Brain (tissue), 1 donor: ENCODE measurements around a stretch of chr5.

DNA sequence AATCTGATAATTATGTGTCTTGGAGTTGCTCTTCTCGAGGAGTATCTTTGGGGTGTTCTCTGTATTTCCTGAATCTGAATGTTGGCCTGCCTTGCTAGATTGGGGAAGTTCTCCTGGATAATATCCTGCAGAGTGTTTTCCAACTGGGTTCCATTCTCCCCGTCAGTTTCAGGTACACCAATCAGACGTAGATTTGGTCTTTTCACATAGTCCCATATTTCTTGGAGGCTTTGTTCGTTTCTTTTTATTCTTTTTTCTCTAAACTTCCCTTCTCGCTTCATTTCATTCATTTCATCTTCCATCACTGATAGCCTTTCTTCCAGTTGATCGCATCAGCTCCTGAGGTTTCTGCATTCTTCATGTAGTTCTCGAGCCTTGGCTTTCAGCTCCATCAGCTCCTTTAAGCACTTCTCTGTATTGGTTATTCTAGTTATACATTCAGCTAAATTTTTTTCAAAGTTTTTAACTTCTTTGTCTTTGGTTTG, 114.9 kb upstream of the POU5F2 start:
- RRBS, result no CpG with 5 or more reads among the region's 7 CpGs

DNA sequence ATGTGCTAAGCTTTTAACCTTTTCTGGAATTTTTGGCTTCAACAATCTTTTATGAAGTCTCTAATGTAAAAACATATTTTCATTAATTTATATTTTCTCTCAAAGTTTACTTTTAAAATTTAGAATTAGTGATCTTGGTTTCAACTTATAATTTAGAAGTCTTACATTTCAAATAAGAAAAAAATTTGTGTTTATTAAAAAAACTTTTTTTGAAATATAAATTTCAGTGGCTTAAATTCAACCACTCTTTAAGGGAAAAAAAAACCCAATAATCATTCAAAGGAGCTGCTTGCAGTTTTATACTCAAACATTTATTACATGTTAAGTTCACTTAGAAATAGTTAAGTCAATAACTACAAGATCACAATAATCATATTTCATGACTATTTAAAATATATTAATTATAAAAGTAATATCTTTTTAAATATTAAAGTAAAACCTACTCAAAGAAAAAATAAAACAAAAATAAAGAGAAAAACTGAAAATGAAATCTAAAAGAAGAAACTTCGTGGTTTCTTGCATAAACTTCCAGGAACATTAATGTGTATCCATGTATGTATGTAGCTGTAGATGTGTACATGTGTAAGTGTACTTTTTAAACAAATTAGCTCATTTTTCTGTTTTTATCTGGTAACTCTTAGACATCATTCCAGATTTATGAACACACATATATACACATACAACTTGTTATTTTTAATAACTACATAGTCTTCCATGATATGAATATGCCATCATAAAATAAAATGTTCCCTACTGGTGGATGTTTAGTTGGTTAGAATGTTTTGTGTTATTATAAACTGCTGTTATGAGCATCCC, 169.0 kb downstream of the FAM172A start:
- RRBS, result no CpG with 5 or more reads among the region's 1 CpG

GRCh38 chr5:94471505-94471889, 146.9 kb downstream of the KIAA0825 start:
- RRBS, result no CpG with 5 or more reads among the region's 3 CpGs

DNA sequence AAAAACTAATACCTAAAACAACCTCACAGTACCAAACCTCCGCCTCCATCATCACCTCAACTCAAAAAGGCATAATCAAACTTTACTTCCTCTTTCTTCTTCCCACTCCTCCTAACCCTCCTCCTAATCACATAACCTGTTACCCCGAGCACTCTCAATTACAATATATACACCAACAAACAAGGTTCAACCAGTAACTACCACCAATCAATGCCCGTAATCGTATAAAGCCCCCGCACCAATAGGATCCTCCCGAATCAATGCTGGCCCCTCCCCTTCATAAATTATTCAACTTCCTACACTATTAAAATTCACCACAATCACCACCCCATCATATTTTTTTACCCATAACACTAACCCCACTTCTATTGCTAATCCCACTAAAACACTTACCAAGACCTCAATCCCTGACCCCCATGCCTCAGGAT, 49.6 kb downstream of the KIAA0825 start:
- RRBS, result no CpG with 5 or more reads among the region's 6 CpGs

DNA sequence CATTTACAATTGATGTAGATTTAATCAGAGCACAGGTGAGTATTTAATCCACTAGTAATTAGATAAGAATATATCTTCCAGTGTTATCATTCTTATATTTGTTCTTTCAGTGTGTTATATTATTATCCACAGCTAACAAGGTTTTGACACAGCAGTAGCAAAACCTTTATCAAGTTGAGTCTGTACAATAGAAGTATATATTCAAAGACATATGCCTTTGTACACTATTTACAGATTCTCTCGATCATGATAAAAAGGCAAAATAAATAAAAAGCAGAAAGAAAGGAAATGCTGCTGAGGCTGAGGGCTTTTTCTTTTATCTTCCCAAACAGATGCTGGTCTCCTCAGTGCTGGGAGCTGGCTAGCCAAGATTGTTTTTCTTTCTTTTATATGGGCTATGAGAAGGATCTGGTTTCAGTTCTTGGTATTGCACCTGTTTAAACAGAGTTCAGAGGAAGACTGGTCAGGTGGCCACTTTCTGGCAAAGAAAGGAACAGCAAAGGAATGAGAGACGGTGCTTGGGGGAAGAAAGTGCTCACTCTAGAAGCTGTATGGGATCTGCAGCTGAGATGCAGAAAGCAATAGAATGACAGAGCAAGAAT, 88.8 kb downstream of the SLF1 start:
- RRBS, result no CpG with 5 or more reads among the region's 2 CpGs

- RRBS, result no CpG with 5 or more reads among the region's 1 CpG
Measured at GRCh38 chr5:95392713-95393140, 1.6 kb downstream of the FAM81B start.

GRCh38 chr5:95669489-95670185, 13.2 kb downstream of the SPATA9 start:
- RRBS, result 39% methylated on average over 2 of the region's 9 CpGs

- RRBS, result no CpG with 5 or more reads among the region's 3 CpGs
Measured at GRCh38 chr5:95723416-95724023, 7.6 kb upstream of the RHOBTB3 start.

DNA sequence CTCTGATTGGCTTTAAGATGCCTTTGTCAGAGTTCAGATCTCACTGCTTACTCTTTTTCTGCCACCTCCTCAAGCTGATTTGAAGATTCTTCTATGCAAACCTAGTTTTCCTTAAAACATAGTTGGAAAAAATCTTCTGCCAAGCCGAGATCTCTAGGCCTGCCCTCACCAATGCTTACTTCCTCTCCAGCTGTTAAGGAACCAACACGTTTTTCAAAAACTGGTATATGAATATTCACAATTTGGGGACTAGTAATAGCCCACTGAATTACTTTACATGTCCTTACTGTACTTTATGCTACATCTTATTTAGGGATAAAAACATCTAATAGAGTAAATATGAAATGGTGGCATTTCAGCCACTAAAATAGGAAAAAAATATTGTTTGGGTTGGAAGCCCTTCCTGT, 4.0 kb upstream of the RHOBTB3 start:
- RRBS, result no CpG with 5 or more reads among the region's 2 CpGs

DNA sequence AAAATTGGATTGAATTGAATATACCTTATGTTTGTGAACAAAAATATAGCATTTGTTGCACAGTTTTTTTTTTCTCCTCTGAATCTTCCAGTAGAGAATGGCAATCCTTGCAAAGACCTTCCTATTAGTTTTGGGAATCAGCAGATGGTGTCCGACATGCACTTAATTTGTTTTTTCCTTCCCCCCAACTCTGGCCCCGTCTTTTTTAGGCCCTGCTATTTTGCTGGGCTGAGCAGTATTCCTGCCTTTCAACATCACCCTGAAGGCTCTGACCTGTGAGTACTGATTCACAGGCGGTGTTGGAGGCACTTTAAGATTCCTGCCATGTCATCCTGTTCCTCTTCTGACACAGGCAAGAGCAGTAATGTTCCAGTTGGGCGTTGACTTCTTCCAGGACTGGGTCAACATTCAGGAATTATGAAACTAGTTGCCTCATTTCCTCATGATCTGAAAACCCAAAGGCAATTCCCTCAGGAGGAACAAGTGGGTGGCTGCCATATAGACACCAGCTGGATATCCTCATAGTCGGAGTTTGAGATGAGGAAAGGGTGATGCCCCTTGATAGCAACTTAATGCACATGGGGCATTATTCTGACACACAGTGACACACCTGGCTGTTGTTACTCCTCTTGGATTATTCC, 19.3 kb upstream of the GLRX start:
- RRBS, result no CpG with 5 or more reads among the region's 5 CpGs

GRCh38 chr5:95852608-95853276, 30.2 kb upstream of the GLRX start:
- RRBS, result no CpG with 5 or more reads among the region's 4 CpGs

DNA sequence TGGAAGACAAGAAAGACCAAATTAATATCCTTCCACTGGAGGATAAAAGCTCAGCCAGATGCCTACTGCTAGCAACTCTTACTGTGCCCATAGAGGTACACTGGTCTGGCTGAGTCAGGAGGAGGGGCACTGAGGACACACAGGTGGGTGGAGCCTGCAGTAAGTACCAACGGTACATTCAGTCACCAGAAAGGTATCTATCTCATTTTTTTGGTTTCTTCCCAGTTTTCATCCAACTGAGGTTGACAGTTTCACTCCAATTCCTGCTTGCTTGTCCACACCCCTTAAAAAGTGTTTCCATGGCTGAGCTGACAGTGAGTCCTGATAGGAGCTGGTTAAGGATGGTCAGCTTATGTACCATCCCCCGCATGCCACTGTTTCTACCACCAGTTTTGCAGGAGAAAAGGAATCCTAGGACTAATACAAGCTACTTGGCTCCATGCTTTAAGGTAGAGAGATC, 3.3 kb downstream of the ELL2 start:
- RRBS, result no CpG with 5 or more reads among the region's 2 CpGs

GRCh38 chr5:96049846-96050343, 88.2 kb upstream of the ELL2 start:
- RRBS, result no CpG with 5 or more reads among the region's 2 CpGs

- RRBS, result no CpG with 5 or more reads among the region's 1 CpG
Measured at GRCh38 chr5:96110380-96110955, 148.8 kb upstream of the ELL2 start.

- RRBS, result no CpG with 5 or more reads among the region's 7 CpGs
Measured at GRCh38 chr5:96177047-96177852, 215.6 kb upstream of the ELL2 start.

DNA sequence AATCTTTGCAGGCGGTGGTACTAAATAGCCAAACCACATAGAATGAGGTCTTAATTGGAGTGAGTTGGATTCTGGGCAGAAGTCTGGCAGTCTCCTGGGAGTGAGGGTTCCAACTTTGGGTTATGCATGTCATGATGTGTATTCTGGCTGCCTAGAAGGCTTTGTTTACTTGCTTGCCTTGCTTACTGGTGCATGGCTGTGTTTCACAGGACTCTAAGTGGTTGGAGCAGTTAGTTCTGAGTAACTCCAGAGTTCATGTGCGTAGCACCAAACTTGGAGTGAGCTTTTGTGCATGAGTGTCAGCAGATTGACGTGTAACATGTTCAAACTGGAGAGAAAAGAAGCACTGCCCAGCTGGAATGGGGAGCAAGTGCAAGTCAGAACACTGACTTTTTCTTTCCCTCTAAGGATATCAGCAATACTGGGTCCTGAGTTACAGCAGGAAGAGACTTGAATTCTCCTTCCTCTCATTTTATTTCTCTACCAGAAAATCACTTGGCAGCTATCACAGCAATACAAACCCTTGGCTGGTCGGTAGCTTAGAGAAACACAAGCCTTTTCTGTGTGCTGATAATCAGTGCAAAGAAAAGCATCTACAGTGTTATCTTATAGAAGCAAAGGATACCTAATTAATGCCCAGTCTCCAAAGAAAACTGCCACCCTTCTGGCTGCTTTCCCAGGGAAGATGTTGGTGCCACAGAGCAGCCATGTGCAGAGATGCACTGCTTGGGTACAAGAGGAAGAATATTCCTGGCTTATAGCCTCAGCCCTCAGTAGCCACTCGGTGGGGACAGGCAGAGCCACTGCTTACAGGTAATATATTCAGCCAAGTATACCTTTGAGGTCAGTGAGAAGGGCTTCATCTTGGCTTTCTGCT, 185.6 kb downstream of the PCSK1 start:
- RRBS, result no CpG with 5 or more reads among the region's 5 CpGs

GRCh38 chr5:96627538-96628019, 34.6 kb upstream of the CAST start:
- RRBS, result no CpG with 5 or more reads among the region's 4 CpGs

GRCh38 chr5:96774907-96776004, 32.5 kb downstream of the ERAP1 start:
- RRBS, result no CpG with 5 or more reads among the region's 17 CpGs

DNA sequence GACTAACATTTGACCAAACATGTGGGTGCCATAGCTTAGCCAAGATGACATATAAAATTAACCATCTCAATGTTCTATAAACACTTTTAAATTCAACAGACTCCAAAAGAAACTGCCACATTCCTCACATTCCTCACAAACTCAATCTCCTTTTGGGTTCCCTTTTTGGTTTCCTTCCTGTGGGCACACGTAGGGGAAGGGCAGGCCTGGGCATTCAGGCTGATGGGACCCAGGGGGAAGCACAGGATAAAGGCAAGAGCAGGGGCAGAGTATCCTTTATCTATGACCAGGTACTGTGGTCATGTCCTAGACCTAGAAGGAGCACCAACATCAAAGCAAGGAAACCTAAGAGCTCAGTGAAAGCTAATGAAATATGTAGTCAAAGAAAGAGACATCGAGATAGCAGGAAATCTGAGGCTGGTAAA, 13.5 kb upstream of the ERAP1 start:
- RRBS, result no CpG with 5 or more reads among the region's 2 CpGs

DNA sequence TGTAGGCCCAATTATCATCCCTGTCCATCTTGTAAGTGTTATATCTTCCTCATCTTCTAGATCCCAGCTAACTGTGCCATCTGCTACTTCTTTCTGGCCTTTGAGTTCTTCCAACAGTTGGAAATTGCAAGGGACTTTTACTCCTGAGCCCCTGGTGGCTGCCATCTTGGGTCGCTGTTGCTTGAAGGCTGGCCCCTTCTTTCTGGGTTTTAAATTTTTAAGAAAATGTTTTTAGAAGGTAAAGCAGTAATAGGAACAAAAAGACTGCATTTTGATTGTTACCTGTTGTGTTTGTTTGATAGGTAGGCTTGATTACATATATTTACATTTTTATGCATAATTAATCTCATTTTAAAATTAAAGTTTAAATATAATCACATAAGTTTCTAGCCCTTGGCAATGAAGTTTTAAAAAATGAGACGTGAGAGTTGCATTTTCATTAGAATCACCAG, 153.9 kb upstream of the RIOK2 start:
- RRBS, result no CpG with 5 or more reads among the region's 2 CpGs